Occipital lobe (tissue), 2 donors: Measurements from ENCODE around the genes SATB1, KCNH8 and NR1D2.

DNA sequence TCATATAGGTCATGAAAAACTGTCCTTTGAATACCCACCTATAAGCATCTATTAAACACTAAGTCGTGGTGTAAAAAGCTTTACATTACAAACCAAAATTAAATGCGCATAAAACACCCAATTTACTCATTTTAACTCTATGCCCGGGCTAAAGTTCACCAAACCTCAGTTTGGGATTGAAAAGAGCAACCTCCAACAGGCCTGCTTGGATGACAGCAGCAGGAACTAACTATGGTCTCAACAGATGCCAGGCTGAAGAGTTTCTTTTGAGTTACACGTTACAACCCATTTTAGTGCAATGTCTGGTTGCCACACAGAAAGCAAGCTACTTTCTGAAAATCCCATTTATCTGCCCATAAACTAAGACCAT lies 2.2 kb downstream of the SATB1 start:
- RAMPAGE, long total RNA, result no peak

DNA sequence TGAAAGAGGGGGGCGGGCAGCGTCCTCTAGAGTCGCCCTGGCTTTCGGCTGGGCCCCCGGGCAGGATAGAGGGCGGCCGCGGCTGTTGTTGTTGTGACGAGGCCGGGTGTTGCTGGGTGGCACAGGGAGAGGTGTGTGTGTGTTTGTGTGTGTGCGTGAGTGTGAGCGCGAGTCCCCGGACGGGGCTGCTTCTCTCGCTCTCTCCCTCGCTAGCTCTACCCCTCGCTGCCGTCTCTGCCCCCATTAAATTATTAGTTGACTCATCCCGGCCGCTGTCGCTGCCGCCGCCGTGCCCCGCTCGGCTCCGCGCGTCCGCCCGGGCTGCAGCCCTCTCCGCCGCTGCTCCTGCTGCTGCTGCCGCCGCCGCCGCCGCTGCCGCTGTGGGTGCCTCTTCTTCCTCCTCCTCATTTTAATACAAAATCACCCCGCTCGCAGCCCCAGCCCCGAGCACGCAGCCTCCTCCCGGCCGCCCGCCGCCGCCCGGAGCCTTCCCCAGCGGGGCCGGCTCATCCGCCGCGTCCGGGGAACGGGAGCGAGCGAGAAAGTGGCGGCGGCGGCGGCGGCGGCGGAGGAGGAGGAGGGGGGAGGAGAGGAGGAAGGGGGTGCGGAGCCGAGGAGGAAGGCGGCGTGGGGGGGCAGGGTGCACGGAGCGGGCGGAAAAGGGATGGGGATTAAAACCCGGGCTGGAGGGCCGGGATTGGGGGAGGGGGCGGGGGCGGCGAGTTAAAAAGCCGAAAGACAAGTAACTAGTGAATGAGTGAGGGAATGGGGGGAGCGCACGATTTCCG lies at the start of gene SATB1:
SATB1 (minus strand) TSS at position 546 of the 788 bp plus-strand sequence.
- RAMPAGE, long total RNA, result no peak

DNA sequence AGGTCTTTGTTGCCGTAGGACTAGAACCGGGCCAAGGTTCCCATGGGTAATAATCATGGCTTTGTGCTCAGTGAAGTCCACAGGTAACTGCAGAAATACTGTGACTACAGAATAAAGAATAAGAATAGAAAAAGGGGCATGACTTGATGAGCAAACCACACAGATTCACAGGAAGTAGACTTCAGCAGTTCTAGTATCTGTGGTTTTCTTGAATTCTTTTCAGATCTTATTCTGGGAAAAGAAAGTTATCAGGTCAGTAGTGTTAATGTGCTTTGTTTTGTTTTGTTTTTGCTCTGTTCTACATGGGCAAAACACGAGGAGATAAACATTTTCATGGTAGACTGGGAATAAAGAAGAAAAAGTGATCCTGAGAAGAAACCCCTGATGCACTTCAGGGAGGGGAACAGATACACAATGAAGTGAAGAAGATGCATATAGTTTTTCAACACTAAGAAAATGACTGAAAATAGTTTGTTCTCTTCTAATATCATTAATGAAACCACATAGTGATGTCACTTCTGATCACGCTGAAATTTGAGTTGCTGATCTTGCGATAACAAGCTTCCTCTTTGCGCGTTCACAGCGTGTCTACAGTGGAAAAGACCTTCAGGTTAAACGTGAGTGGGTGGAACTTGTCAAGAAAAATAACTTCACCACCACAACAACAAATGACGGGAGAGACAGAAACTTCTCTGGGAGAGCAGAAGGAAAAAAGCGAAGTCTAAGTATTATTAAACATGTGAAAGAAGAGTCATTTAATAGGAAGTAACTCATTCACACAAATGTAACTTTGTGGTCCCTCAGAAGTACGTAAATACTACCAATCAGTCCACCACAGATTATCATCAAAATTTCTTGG lies 315.8 kb upstream of the SATB1 start:
- RAMPAGE, long total RNA, result no peak

- RAMPAGE, long total RNA, result no peak
Observed at GRCh38 chr3:19147850-19149185, at the start of gene KCNH8. Gene KCNH8 (plus strand): TSS chr3:19148510.

DNA sequence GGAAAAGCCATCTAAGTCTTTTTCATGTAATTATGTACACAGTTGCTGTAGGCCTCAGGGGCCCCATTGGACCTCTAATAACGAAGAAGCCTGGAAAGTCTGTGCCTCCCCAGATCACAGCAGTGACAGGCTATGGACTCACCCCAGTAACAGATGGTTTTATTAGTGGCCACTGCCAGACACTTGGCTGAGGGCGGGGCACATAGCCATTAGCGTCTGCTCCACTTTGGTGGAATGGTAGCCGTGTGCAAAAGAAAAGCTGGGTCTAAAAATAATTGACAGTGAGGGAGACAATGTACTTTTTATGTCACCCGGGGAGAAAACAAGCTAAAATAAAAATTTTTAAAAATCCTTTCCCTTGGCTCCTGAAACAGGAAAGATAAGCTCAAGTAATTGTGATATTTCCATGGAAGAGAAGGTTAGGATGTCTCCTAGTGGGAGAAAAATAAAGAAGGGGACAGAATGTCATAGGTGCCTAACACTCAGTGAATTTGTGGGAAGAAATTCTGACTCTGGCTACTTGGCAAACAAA lies 44.3 kb upstream of the ZNF385D start:
- RAMPAGE, long total RNA, result no peak

- RAMPAGE, long total RNA, result no peak
Observed at GRCh38 chr3:22801123-22801603, 402.0 kb upstream of the UBE2E2 start.

- RAMPAGE, long total RNA, result no peak
Observed at GRCh38 chr3:23226284-23227121, 23.4 kb downstream of the UBE2E2 start.

- RAMPAGE, long total RNA, result no peak
Observed at GRCh38 chr3:23427085-23427638, 224.0 kb downstream of the UBE2E2 start.

- RAMPAGE, long total RNA, result no peak
Observed at GRCh38 chr3:23659256-23659619, 146.5 kb upstream of the UBE2E1 start.

GRCh38 chr3:23671837-23672575 lies 133.7 kb upstream of the UBE2E1 start:
- RAMPAGE, long total RNA, result no peak

DNA sequence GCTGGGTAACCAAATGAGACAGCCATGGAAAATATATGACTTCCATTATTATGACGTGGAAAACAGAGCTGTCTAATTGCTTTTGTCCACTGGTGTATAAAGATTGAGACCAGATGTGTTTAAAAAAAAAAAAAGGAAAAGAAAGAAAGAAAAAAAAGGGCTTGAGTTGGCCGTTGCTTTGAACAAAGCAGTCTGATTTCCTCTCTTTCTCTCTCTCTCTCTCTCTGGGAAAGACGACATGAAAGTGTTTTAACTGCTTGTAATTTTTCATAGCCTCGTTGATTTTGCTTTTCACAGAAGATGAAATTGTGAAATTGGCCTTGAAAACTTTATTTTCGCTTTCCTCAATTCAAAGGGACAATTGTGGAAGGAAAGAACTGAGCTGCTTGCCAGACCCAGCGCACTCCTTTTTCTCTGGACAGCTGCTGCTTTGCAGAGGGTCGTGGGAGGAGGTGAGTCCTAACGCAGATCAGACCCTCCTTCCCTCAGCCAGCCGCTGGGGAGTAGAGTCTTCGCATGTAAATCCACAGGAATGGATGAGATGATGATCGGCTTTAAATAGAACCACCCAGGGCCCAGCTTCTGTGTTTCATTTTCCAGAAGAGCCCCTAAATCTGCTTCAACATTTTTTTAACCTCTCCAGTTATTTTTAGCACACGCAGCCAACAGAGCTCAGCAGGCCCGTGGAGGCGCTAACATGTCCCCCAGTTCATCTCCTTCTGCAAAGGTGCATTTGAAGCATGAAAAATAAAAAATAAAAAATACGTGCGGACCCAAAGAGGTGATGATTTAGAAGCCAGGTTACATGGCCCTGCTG lies 42.8 kb upstream of the UBE2E1 start:
- RAMPAGE, long total RNA, result no peak

DNA sequence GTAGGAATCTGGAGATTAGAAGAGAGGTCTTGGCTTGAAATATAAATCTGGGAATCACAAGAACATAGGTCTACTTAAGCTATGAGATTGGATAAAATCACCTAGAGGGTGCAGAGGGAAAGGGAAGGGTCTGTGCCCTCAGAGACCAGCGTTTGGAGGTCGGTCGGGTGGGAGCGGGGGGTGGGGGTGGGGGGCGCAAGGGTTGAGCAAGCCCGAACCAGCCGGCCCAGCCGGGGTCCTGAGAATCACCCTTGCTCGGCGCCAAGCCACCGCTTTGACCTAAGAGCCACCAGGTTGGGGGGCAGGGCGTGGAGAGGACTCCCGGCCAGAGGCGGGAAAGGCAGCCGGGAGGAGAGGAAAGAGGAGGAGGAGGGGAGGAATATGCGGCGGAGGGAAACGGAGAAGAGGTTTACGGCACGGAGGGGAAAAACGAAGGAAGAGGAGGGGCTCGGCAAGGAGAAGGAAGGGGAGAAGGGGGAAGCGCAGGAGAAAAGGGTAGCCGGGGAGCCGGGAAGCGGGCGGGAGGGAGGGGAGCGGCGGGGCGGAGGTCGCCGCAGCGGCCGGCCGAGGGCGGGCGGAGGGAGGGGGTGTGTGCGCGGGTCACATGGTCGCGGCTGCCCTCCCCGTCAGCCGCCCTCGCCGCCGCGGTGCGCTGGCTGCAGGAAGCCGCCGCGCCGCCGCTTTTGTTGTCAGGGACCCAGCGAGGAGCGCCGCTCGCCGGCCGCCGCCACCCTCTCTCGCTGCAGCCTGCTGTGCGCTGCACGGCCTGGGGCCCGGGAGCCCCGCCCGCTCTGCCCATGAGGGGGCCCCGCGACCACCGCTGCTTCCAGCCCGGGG lies at the start of gene NR1D2:
NR1D2 (plus strand) TSS at position 626 of the 837 bp plus-strand sequence.
- RAMPAGE, long total RNA, result no peak

GRCh38 chr3:23964769-23965253 lies 19.7 kb downstream of the NR1D2 start:
- RAMPAGE, long total RNA, result no peak

- RAMPAGE, long total RNA, result no peak
Observed at GRCh38 chr3:24260417-24261020, 234.1 kb downstream of the THRB start.

- RAMPAGE, long total RNA, result no peak
Observed at GRCh38 chr3:24451391-24452118, 43.1 kb downstream of the THRB start.

GRCh38 chr3:24531014-24531369 lies 36.3 kb upstream of the THRB start:
- RAMPAGE, long total RNA, result no peak

GRCh38 chr3:25426173-25426754 lies 1.8 kb upstream of the RARB start:
- RAMPAGE, long total RNA, result no peak

DNA sequence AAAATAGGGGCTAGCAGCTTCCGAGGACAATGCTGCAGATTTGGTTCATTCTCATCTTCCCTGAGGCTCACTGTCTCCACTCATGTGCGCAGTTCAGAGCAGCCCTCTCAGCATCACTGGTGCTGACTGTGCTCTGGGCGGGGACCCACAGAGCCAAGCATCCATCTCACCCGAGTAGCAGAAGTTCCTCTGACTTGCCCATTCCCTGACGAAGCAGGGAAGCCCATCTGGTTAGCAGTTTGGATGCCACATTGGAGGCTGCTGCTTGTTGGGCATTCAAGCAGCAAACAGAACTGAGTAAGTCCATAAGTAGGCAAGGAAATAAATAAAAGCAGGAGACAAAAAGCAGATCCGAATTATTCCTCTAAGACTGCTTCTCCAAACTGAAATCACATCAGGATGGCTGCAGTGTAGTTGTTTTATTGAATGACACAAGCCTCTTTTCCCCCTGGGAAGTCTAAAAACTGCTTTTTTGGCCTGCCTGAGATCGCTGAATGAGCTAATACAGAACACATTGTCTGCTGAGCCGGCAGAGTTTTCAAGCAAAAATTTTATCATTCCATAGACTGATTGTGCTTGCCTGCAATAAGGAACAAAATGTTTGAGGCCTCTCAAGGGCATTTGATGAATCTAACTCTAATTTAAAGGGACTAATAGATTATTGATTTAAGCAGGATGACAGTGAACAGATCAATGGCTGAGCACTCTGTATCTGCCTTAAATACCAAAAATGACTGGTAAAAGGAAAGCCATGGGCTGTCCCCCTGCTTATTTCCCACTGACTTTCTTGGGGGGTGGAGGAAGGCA lies 27.7 kb downstream of the RARB start:
- RAMPAGE, long total RNA, result no peak

- RAMPAGE, long total RNA, result no peak
Observed at GRCh38 chr3:25620505-25620926, 44.2 kb downstream of the TOP2B start.

DNA sequence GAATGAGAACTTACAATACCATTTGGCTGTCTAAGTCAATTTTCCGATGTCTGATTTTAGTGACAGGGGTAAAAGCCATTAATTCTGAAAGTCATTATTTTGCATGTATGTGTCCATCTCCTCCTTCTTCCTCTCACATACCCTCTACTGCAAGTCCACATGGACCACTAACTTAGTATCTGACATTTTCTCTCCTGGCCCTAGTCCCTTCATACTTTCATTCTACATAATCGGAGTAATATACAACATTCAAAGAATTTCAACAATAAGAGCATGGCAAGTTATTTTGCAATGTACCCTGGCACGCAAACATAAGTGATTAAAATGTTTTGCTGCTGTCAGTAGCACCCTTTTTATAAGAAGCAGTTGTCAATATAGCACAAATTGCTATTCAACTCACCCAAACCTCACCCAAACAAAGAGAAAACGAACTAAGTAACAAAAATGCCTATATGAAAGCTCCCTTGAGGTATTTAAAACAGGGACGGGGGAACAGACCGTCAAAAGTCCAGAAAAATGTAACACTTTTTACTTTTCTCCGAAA lies 1.8 kb downstream of the TOP2B start:
- RAMPAGE, long total RNA, result no peak